Ureter (tissue), 1 donor: ENCODE results near the genes CCR10, EZH1, RAMP2 and CCDC200.

- PRO-cap: no peak
Observed at GRCh38 chr17:42681754-42682161, at the start of gene CCR10. Gene CCR10, minus strand, starts transcription at chr17:42681843.

- PRO-cap: bidirectional peak, plus-strand start at chr17:42744793, minus-strand start at chr17:42744683; bidirectional peak, plus-strand start at chr17:42745144, minus-strand start at chr17:42745037
Observed at GRCh38 chr17:42744134-42745312, at the start of gene EZH1. Gene EZH1, minus strand, starts transcription at chr17:42745040.

- PRO-cap: no peak
Observed at GRCh38 chr17:42759782-42760405, 1.1 kb upstream of the RAMP2 start.

DNA sequence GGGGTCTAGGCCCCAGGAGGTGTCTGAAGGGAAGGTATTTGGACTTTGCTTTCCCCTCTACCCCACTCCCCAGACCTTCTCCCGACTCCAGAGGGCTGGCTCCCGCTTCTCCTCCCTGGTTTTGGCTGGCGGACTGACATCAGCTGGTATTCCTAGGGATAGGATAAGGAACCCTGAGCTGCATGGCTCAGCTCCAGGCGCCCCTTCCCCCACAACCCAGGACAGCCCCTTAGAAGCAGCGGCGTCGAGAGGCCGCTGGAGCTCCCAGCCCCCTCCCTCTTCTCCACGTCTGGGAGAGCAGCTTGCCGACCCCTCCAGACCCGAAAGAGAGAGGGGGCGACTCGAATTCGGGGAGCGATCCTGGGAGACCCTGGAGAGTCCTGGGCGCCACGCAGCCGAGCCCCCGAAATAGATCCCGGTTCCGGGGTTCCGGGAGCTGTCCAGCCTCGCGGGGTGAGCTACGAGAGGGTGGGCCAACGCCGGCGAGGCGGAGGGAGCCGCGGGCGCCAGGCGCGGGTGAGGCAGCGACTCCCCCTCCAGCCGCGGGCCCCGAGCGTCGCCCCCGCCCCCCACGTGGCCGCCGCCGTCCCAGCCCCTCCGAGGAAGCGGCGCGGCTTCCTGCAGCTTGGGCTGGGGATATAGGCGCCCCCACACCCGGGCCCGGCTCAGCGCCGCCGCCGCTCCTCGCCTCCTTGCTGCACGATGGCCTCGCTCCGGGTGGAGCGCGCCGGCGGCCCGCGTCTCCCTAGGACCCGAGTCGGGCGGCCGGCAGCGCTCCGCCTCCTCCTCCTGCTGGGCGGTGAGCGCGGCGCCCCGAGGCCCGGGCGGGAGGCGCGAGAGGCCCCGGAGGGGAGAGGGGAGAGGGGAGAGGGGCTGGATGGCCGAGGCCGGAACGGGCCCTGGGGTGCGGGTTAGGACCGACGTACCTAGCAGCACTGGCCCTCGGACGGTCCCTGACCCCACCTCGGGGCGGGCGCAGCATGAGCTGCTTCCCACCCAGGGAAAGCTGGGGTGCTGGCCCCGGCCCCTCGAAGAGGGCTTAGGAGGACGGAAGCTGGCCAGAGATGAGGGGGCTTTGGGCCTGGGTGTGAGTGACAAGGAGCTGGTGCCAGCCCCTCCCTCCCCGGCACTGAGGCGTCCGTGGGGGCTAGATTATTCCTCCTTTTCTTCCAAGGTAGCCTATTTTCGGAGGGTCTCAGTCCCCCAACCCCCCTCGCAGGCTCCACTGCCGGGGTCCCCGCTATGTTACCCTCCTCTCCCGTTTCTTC lies at the start of gene RAMP2:
TSS of gene RAMP2 (plus strand) at position 668 of the 1,268 bp plus-strand sequence.
- PRO-cap: bidirectional peak, plus-strand start at position 485 of the sequence, minus-strand start at position 405 of the sequence; bidirectional peak, plus-strand start at position 600 of the sequence, minus-strand start at position 518 of the sequence

DNA sequence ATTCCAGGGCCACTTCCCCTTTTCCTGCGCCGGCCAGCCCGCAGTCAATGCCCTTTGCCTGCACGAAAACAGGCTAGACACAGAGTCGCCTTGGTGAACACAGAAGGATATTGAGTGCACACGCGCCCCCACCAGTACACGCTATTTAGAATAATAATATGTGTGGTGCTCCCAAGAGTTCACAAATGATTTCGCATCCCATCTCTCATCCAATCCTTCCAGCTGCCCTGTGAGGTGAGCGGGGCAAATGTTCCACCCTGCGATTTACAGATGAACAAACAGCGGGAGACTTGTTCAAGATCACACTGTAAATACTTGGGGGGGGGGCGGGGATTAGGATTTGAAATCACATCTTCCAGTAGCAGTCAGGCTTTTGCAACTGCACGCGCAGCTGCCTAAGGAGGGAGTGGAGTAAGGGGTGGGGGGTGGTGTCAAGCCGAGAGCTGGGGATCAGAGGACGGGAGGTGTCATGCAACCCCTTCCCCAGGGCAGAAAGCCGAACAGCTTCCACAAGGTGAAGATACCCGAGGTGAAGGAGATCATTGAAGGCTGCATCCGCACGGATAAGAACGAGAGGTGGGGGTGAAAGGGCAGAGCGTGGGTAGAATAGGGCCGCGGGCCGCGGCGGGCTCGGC lies 4.3 kb downstream of the WNK4 start:
- PRO-cap: no peak

DNA sequence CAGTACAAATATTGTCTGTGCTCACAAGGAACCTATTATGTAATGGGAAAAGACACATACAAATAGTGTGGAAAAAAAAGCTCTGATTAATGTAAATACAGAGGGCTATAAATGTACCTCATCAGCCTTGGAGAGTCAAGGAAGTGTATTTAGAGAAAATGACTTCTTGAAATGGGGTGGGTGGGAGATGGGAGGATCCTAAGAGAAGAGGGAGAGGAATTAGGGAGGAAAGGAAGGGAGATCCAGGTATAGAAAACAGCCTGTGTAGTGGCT lies 6.5 kb downstream of the CNTD1 start:
- PRO-cap: no peak

GRCh38 chr17:42841316-42842379 lies 2.7 kb upstream of the AOC2 start:
- PRO-cap: no peak

DNA sequence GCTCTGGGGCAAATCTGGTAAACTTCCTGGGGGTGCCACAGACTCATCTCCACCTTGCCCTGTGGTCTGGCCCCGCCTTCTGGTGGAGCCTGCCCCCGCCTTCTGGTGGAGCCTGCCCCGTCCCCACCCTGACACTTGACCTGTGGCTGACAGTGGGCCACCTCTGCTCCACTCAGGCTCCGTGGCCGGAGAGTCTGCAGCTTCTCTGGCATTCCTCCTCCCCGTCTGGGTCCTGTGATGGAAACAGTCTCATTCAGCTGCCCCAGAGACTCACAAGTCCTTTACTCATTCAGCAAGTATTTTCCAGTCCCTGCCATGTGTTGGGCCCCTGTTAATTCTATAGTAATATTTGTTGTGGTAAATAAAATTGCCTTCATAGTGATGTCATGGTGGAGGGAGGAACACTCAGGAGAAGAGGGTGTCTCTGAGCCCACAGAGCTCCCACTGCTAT lies 21.0 kb upstream of the G6PC1 start:
- PRO-cap: no peak

GRCh38 chr17:42900431-42900684 lies 241 bp upstream of the G6PC1 start:
- PRO-cap: no peak

- PRO-cap: no peak
Observed at GRCh38 chr17:42980677-42981688, 618 bp downstream of the RUNDC1 start.

DNA sequence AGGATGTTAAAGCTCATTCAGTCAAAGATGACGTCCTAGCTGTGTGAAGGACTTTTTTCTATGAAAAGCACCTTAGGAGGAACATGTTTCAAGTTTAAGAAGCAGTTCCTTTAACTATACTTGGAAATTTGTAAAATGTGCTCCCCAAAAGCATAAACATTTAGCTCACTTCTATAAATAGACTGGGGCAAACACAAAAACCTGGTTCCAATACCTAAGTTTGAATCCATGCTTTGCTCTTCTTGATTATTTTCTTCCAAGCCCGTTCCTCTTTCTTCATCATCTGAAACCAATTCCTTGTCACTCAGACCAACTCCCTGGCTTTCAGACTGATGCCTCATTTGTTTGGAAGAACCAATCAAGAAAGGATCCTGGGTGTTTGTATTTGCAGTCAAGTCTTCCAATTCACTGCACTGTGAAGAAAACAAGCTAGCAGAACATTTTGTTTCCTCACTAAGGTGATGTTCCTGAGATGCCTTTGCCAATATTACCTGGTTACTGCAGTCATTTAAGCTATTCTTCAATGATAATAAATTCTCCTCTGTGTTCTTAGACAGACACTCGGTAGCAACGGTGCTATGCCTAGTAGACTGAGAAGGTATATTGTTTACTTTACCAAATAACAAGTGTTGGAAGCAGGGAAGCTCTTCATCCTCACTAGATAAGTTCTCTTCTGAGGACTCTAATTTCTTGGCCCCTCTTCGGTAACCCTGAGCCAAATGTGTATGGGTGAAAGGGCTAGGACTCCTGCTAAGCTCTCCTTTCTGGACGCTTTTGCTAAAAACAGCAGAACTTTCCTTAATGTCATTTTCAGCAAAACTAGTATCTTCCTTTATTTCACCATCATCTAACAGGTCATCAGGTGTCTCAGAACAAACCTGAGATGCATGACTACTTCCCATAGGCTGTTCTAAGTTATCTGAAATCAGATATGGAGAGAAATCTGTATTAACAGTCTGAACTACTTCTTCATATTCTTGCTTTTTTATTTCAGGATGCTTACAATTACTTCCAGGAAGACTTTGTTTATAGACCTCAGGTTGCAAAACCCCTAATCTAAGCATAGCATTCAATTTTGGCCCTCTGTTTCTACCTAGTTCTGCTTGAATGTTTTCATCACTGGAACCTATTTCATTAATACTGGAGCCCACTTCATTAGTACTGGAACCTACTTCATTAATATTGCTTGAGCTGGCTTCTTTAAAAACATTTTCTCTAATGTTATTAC lies 33.5 kb downstream of the BRCA1 start:
- PRO-cap: no peak

- PRO-cap: no peak
Observed at GRCh38 chr17:43176093-43176685, 5.2 kb downstream of the NBR1 start.

DNA sequence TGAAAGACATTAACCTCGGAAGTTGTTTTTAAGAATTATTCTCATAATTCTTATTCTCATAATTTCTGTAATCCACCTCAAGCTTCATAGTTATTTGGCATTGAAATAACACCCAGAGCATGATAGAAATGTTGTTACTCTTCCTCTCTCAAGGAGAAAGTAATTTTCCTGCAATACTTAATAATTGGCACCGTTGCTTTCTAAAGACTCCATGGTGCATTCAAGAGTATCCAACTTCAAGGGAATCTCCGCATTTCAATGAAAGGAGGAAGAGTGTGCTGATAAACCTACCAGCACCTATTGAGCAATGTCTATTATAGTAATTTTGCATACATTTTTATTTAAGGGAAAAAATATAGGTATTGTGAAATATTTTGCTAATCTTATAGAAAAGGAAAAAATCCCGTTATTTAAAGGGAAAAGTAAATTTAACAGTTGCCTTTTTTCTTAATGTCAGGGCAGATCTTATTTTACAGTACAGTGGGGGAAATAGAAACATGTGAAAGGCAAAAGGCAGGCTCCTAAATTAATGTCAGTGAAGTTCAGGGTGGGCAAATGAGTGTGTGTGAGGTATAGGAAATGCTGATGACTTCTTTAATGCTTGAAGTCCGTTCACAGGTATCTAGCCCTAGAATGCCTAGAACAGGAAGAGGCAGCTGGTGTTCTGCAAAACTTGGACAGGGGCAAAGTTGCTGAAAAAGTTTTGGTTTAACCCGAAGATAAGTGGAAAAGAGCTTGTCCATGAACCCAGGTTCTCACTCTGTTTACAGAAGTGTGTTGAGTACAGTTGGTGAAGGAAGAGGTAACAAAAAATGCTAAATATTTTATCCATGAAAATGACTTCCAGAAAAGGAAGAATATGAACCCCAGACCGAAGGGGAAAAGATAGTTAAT lies 975 bp upstream of the TMEM106A start:
- PRO-cap: no peak

DNA sequence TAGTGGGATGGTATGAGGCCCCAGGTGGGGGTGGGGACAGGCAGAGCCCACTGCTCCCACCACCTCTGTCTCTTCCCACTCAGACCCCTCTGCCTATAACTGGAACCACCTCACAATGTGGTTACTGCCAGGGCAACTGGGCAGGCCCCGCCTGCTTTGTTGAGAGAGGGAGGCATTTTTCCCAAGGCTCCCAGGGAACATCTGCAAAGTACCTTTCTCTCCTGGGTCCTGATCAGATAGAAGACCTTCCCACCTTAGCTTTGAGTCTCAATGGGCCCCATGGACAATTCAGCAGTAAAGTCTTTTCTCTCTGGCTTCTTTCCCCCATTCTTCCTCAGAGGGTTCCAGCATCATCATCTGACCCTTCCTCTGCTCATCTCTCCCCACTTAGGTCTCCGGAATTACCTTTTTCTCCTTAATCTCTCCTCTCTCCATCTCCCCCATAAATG lies at the start of gene CCDC200:
TSS of gene CCDC200 (minus strand) at position 67 of the 449 bp plus-strand sequence.
- PRO-cap: no peak

- PRO-cap: no peak
Observed at GRCh38 chr17:43272544-43273118, 44.2 kb upstream of the CCDC200 start.

- PRO-cap: no peak
Observed at GRCh38 chr17:43290681-43290946, 62.2 kb upstream of the CCDC200 start.

DNA sequence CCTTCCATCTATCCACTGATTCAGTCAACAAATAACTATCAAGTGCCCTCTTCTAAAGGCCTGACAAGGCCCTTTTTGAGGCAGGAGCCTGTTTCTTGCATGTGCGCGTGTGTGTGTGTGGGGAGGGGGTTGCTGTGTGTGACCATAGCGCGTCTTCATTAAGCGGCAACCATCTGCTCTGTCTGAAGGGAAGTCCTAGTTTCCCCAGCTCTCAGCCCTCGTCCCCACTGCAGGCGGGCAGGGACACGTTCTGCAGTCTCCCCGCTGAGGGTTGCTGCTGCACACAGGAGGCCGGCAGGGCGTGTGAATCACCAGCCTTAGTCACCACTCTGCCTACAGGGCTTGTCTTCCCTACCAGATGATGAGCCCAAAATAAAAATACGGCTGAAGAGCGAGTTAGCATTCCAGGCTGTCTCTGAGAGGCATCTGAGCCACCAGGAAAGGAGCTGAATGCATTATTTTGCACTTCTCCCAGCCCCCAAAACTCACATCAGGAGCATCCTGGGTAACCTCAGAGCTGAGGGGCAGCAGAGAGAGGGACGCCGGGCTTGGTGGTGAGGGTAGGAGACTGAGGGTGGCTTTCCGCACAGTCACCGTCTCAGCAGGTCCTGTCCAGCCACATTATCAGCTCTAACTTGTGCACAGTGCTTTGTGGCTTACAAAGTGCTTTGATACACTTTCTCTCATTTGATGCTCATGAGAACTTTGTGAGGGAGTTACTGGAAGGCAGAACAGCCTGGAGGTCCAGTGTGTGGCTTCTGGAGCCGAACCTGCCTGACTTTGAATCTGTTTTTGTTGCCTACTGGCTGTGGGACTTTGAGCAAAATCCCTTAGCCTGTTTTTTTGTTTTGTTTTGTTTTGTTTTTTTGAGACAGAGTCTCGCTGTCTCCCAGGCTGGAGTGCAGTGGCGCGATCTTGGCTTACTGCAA lies 20.2 kb downstream of the ARL4D start:
- PRO-cap: no peak

DNA sequence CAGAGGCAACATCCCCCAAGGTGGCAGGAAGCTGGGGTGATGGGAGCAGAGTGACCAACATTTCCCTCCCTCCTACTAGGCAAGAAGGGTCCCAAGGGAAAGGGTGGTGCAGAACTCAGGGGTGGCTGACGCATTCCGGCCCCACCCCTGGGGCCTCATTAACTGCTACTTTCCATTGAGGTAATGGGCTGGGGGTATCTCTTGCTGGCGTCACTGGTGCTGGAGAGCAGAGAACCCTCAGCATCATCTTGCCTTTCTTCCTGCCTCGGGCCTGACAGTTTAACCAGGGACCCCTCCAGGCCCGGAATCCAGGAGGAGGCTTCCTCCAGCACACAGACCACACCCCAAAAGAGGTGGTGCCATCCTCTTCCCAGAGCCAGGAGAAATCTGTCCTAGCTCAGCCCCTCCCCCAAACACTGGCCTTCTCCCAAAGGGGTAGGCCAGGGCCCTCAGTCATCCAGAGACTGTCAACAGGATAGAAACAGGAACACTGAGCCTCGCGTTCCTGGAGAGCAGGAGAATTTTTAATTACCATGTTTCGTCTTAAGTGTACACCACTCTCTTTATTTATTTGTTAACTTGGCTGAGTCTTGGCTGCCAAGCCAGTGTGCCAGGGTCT lies 5.3 kb downstream of the ETV4 start:
- PRO-cap: no peak

- PRO-cap: no peak
Observed at GRCh38 chr17:43542755-43543744, 3.1 kb downstream of the ETV4 start.

- PRO-cap: no peak
Observed at GRCh38 chr17:43775011-43775670, 3.6 kb downstream of the DUSP3 start.